Right atrium auricular region (tissue), 2 donors: ENCODE measurements around a stretch of chr17.

GRCh38 chr17:60135452-60136058, 14.2 kb upstream of the CA4 start:
- PRO-cap, result unidirectional peak, minus-strand start at chr17:60135644
- RAMPAGE, long total RNA, 2 experiments, result start-site peak on the minus strand in 2 of 2 experiments, at chr17:60135667-60135700 at its widest, 6 to 7 reads per replicate

- PRO-cap, result no peak
- RAMPAGE, long total RNA, 2 experiments, result no peak in any of the 2 experiments
These were observed 1.9 kb downstream of the APPBP2 start for GRCh38 chr17:60524040-60524601.

- PRO-cap, result no peak
- RAMPAGE, long total RNA, 2 experiments, result no peak in any of the 2 experiments
These were observed 260.4 kb upstream of the TBX2 start for GRCh38 chr17:61139162-61139730.

- PRO-cap, result no peak
- RAMPAGE, long total RNA, 2 experiments, result no peak in any of the 2 experiments
These were observed 177.2 kb upstream of the TBX2 start for GRCh38 chr17:61222326-61223051.

DNA sequence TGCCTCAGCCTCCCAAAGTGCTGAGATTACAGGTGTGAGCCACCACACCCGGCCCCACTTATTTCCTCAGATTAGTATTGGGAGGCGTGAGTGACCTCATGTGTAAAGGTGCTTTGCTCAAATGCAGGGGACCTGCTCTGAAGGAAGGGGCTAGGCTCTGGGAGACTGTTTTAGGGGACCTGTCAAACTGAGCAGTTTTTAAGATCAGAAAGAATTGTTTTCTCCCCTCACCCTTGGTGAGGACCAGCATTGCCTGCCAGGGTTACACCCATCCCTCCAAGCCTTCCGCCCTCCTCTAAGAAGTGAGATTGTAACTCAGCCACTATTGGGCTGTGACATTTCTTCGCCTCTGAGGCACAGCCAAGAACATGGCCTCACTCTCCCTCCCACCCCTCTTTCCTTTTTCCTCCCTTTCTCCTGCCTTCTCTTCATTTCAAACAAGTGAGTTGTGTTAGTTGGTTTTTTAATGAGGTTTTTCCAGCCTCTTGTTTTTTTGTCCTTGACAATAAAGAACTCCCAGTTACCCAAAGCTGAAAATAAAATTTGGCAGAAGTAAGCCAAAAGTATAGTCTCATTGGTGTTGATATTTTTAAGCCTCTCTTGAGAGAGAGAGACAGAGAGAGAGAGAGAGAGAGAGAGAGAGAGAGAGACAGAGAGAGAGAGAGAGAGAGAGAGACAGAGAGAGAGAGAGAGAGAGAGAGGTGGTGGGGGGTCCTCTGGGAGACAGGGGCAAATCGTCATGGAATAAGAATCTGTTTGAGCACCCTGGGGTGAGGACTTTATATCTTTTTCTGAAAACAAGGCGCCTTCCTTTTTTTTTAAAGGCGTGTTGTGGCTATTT, 77.2 kb upstream of the TBX2 start:
- PRO-cap, result no peak
- RAMPAGE, long total RNA, 2 experiments, result no peak in any of the 2 experiments

- PRO-cap, result no peak
- RAMPAGE, long total RNA, 2 experiments, result no peak in any of the 2 experiments
These were observed 51.6 kb upstream of the TBX2 start for GRCh38 chr17:61347878-61348655.

DNA sequence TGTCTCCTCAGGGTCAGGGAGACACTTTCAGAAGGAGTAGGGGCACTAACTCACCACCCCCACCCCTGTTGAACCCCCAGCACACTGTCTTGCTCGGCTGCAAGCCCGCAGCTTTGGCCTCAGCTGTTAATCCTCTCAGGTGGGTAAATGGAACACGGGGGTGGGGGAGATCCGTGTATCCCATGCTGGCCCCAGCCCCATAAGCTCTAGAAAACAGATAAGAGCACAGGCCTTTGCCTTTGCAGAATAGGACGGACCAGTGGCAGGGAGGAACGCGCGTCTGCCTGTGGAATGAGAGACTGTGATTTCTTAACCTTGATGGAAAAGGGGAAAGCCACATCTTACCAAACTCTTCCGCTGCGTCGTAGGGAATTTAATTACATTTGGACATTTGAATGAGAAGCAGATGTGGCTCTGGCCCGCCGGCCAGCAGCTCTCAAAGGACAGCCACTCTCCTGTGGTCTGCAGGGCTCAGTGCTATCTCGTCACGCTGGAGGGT, 16.2 kb upstream of the TBX2 start:
- PRO-cap, result no peak
- RAMPAGE, long total RNA, 2 experiments, result no peak in any of the 2 experiments

DNA sequence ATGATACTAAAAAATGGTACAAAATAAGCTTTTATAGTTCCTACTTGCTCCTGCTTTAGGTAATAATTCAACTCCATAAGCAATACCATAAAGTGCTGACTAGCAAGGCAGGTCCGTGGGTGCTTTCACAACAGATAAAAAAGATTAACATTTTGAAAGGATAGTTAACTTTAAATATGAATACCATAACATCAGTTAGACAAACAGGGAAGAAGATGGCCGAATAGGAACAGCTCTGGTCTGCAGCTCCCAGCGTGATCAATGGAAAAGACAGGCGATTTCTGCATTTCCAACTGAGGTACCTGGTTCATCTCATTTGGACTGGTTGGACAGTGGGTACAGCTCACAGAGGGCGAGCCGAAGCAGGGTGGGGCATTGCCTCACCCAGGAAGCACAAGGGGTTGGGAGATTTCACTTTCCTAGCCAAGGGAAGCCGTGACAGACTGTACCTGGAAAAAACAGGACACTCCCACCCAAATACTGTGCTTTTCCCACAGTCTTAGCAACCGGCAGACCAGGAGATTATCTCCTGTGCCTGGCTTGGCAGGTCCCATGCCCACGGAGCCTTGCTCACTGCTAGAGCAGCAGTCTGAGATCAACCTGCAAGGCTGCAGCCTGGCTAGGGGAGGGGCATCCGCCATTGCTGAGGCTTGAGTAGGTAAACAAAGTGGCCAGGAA, 82.0 kb upstream of the NACA2 start:
- PRO-cap, result no peak
- RAMPAGE, long total RNA, 2 experiments, result no peak in any of the 2 experiments

DNA sequence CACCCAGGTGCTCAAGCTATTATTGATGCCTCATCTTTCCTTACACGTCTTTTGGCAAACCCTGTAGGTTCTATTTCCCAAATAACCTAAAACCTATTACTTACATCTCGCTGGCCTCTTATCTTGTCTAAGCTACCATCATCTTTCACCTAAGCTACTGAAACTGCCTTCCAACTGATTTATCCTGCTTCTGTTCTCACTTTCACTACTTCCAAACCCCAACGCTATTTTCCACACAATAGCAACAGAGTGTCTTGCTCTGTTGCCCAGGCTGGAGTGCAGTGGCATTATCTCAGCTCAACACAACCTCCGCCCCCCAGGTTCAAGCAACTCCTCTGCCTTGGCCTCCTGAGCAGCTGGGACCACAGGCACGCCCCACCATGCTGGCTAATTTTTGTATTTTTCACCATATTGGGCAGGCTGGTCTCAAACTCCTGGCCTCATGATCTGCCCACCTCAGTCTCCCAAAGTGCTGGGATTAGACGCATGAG, 52.8 kb upstream of the INTS2 start:
- PRO-cap, result no peak
- RAMPAGE, long total RNA, 2 experiments, result no peak in any of the 2 experiments

DNA sequence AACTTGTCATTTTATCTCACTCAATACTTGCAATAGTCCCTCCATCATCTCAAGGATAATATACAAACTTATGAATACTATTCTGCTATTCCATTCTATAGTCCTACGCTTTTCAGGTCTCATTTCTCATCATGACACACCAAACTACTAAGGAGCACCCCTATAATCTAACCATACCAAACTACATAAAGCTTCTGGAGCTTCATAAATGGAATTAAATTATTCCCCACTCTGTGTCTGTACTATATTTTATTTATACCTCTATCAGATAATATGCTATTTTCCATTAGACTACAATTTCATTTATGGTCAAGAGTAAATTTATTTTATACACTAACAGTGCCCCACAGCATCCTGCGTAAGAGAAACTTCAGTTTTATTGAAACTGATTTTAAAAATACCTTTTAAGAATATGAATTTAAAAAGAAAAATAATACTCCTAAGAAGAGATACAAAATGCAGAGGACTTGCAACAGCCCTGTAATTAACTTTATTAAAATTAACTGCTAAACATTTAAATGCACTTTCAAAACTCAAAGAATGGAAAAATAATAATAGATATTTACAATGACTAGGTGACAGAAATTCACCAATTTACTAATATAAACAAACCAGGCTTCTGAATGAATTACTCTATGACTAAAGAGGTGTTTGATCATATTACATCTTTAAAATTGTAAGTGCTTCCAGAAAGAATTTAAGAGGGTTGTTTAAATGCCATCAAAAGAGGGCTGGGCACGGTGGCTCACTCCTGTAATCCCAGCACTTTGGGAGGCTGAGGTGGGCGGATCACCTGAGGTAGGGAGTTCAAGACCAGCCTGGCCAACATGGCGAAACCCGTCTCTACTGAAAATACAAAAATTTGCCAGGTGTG, 63.4 kb downstream of the MED13 start:
- PRO-cap, result no peak
- RAMPAGE, long total RNA, 2 experiments, result no peak in any of the 2 experiments

DNA sequence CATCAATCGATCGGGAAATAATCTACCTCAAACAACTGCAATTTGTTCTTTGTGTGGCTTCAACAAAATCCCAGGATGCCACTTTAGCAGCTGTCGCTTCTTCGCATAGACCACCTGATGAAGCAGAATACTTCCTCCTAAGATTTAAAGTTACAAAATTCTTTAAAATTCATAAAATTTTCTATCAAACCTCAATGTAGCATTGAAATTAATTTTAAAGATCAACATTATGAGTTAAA, 35.6 kb downstream of the MED13 start:
- PRO-cap, result no peak
- RAMPAGE, long total RNA, 2 experiments, result no peak in any of the 2 experiments

DNA sequence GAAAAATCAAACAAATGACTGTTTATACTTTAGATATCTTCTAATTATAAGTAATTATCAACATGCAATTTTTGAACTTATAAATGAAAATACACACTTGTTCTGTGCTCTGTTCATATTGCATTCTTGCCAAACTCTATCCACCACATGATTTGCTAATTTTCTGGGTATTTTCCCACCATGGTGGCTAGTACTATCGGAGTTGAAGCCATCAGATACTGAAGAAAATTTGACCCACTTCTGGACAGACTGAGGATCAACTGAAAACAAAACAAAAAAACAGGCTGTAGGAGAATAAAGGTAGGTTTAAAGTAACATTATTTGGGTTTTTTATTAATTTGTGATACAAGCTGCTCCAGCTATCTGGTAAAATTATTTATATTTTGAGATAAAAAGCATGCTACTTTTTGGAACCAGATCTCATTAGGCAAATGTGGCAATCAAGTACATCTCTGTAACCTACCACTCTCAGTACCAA, 35.3 kb downstream of the MED13 start:
- PRO-cap, result no peak
- RAMPAGE, long total RNA, 2 experiments, result start-site peak on the minus strand in 1 of 2 experiments, centred at position 161 of the sequence, 41 reads per replicate

GRCh38 chr17:62050931-62051803, 13.9 kb downstream of the MED13 start:
- PRO-cap, result no peak
- RAMPAGE, long total RNA, 2 experiments, result no peak in any of the 2 experiments

- PRO-cap, result no peak
- RAMPAGE, long total RNA, 2 experiments, result no peak in any of the 2 experiments
These were observed 19.0 kb upstream of the TLK2 start for GRCh38 chr17:62459603-62459981.

DNA sequence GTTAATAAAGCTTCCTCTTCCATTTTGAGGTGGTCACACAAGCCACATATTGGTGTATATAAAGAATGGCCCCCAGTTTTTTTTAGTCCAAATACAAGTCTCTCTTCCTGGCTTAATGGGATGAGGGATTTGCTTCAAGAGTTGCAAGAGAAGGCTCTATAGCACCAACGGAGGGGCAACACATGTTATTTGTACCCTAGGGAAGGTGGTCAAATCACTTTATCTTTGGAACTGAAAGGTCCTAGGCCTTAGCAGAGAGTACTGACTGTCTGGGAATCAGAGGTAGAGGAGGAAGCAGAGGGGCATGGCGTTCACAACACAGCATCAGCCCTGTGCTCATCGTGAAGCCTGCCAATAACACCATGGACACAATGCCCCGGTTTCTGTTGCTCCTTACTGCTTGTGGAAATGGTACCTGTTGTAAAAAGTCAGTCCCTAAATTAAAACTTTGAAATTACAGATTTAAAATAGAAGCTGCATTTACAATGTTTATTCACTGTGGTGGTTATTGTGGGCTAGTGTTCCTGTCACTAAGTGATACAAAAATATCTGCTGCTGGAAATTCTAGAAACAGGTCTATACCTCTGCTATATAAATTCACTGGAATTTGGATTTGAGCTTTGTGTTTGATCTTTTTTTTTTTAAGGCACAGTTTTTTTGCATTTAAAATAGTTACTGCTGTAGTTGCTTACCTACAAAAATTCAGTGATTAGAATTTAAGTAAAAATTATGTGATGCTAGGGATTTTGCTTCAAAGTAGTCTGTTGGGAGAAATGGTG, 24.4 kb upstream of the MRC2 start:
- PRO-cap, result no peak
- RAMPAGE, long total RNA, 2 experiments, result no peak in any of the 2 experiments

DNA sequence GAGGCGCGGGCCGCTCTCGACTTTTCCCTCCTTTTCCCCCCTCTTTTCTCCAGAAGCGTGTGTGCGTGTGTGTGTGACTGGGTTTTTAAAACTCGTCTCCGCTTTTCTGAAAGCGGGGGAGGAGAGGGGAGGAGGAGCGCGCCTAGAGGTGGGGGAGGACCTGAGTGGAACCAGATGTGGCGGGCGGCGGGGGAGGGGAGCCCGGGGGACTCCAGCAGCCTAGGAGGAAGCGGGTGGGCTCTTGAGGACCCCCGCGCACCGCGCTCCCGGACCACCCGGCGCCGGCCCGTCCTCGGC, 450 bp downstream of the MRC2 start:
- PRO-cap, result no peak
- RAMPAGE, long total RNA, 2 experiments, result no peak in any of the 2 experiments

- PRO-cap, result bidirectional peak, plus-strand start at chr17:62628457, minus-strand start at chr17:62628353; bidirectional peak, plus-strand start at chr17:62628592, minus-strand start at chr17:62628515; unidirectional peak, minus-strand start at chr17:62628894; unidirectional peak, minus-strand start at chr17:62628956
- RAMPAGE, long total RNA, 2 experiments, result no peak in any of the 2 experiments
These were observed 1.0 kb downstream of the MRC2 start for GRCh38 chr17:62628269-62629116.

DNA sequence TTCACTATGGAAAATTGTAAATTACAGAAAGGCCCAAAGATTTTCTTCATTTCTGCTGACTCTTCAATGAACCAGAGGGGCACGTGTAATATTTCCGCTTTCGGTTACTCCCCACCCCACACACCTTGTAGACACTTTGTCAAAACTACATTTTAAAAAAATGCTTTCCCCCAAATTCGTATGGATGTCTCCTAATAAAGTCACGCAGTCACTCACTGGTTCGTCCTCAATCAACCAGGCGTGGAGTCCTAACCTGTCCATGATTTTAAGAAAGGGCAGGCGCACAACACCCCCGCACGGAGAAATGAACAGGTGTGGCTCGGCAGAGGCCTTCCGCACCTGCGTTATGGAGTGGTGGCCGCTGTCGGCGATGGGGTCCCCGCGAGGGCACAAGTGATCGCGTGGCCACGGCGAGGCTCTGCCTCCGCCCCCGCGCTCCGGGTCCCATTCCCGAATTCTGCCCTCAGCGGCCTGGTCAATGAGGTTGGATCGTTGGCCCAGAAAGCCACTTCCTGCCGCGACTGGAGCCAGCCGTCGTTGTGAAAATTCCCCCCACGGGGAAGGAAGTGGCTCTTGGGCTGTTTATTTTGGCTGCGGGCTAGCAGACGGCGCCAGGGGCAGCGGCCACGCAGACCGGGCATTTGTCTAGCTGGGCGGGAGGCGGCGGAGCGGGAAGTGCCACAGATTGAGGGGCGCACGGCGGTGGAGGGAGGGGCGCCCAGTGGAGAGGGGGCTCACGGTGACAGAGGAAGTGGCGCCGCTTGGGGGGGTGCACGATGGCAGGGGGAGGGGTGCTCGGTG, 24.7 kb downstream of the MRC2 start:
- PRO-cap, result bidirectional peak, plus-strand start at position 601 of the sequence, minus-strand start at position 539 of the sequence
- RAMPAGE, long total RNA, 2 experiments, result no peak in any of the 2 experiments

GRCh38 chr17:62688205-62688944, 60.9 kb downstream of the MRC2 start:
- PRO-cap, result no peak
- RAMPAGE, long total RNA, 2 experiments, result no peak in any of the 2 experiments

GRCh38 chr17:62692161-62693264, 65.0 kb downstream of the MRC2 start:
- PRO-cap, result no peak
- RAMPAGE, long total RNA, 2 experiments, result no peak in any of the 2 experiments